Endodermal cell (in vitro differentiated cells): ENCODE measurements around a stretch of chr22.

- PRO-cap, result no peak
Observed at GRCh38 chr22:23850239-23850586, 7.5 kb upstream of the SLC2A11 start.

DNA sequence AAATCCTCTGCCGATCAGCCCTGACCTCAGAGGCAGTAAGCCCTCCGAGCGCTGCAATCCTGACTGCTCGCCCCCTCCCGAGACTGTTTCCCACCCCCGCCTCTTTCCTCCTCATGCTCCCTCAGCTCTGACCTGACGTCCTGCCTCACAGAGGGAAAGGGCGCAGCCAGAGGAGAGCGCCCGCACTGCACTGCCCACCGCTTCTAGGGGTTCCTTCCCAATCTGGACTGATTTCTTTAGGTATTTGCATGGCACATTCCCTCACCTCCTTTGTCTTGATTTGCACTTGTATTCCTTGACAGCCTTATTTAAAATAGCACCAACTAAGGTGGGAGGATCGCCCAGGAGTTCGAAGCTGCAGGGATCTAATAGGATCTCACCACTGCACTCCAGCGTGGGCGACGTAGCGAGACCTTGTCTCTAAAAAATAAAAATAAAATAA, 624 bp downstream of the SLC2A11 start:
- PRO-cap, result bidirectional peak, plus-strand start at position 148 of the sequence, minus-strand start at position 85 of the sequence; unidirectional peak, minus-strand start at position 229 of the sequence

DNA sequence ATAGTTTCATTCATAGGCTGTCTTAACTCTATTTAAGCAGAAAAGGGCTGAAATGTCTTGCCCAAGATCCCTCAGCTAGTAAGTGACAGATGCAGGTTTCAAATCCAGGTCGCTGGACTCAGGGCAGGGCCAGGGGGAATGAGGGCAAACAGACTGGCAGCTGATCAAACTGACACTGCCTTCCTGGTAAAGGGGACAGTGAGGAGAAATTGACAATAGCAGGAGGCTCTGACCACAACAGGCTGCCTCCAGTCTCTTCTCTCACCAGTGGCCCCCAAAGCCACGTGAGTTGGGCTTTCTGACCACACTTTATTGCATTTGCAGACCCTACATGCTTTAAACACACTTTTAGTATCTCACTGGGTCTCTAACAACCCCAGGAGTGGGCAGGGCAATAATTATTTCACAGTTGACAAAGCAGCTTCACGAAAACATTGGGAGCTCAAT, 16.6 kb downstream of the MIF start:
- PRO-cap, result no peak

- PRO-cap, result no peak
Observed at GRCh38 chr22:24148693-24149010, 32.6 kb upstream of the SUSD2 start.

DNA sequence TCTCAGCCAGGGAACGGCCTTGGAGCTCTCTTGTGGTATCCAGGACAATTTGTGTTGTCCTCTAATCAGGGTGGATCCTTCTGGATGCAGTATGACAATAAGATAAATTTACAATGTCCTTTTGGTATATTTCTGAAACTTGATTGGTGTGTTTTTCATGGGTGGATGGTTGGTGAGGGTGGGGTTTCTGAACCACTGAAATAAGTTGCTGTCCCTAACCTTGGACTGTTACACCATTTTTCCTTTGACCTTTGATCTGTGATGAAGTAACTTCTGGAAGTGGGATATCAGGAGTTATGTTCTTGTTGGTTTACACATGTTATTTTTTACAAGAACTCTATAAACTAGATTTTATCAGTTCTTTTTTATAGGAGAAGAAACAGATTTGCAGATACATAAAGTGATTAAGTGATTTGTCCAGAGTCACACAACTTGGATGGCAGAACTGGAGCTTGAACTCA, 21.5 kb downstream of the SPECC1L start:
- PRO-cap, result no peak

DNA sequence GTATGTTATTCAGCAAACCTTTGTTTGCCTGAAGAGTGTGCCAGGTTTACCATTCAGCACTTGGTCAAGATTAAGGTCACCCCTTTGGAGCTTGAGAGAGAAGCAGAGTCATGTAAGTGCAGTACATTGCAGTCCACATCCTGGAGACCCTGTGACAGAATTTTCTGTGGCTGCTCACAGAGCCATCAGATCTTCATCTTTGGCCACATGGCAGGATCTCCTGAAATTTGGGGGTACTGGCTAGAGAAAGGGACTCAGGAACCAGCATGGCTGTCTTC, 29.6 kb upstream of the ADORA2A start:
- PRO-cap, result no peak

DNA sequence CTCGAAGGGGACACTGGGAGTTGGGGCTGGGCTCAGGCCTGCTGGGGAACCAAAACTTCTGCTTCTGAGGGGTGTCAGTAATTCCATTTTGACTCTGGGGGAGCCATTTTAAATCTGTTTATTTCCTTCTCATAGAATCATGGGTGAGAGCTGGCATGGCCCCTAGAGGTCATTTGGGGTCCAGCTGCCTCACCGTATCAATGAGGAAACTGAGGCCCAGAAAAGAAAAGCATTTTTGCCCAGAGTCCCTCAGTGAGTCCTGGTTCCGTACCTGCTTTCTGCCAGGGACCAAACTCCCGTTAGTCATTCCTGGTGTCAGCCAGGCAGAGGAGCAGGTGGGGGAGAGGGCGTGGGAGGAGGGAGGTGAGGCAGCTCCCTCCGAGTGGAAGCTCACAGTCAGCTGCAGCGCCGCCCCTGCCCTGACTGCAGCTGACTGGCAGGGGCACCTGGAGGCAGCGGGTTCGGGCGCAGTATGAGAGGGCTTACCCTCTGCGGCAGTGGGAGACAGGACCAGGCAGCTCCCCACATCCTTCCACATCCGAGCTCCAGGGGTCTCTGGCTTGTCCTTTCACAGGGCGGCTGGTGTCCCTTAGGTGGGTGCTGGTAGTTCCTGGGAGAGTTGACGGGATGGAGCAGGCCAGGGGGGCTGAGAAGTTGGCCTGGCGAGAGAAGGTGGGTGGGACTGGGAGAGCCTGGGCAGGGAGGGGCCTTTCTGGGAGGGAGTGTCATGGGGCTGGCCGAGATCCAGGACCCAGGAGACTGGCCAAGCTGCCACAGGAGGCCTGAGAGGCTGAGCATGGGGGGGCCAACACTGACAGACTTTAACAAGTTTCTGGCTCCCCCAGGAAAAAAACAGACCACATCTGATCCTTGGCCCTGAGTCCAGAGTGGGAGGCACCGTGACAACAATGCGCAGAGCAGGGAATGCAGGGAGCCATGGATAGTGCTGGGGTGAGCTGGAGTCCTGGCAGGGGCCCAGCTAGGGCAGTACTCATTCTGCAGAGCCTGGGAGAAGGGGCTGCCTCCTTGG, 4.7 kb downstream of the ADORA2A start:
- PRO-cap, result no peak

- PRO-cap, result no peak
Observed at GRCh38 chr22:24467050-24467346, 28.1 kb upstream of the UPB1 start.

GRCh38 chr22:24511211-24511613, 16.1 kb downstream of the UPB1 start:
- PRO-cap, result no peak

DNA sequence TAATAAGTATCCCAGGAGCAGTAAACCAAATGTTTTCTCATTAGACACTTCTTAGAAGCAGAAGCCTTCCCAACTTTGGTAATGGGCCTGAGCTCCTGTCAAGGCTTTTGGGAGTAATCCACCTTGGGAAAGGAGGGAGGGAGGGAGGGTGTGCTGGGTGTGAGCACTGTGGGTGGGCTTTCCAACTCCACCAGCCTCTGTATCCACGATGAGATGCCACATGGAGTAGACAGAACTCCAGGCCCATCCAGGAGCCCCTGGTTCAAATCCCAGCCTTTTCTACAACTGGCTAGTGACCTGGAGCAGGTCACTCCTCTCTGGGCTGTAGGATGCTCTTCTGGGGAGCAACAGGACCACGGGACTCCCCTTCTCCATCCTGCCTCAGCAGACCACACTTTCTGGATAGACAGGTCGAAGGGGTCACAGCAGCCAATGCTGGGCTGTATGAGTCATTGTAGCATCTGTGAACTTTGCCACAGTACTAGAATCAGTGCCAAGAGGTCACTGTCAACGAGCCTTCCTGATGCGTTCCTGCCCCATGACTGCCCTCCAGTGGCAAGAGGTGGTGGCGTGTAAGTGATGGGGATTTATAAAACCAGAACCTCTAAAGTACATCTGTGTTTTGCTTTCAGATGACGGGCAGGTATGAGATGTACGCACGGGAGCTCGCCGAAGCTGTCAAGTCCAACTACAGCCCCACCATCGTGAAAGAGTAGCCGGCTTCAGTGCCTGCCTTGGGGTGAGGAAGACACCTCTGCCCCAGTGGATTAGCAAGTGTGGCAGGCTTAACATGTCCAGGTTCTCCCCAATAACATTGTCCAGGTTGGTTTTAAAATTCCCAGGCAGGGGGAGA, 29.6 kb downstream of the GUCD1 start:
- PRO-cap, result no peak

DNA sequence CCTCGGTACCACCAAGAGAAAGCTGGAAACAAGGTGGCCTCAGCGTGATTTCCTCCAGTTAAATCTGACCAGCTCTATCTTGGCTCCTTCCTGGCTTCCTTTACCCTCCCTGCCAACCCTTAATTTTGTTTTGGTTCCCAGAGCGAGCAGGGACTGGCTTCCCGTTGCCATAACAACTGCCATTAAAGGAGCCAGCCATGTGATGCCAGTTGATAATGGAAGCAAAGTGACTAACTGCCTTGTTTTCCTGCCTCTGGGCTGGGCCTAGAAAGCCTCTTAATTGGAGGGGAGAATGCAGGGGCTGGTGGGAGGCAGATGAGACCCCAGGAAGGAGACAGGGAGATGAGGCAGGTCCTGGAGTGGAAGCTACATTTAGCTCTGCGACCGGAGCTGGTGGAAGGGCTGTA, 4.4 kb downstream of the SGSM1 start:
- PRO-cap, result no peak

DNA sequence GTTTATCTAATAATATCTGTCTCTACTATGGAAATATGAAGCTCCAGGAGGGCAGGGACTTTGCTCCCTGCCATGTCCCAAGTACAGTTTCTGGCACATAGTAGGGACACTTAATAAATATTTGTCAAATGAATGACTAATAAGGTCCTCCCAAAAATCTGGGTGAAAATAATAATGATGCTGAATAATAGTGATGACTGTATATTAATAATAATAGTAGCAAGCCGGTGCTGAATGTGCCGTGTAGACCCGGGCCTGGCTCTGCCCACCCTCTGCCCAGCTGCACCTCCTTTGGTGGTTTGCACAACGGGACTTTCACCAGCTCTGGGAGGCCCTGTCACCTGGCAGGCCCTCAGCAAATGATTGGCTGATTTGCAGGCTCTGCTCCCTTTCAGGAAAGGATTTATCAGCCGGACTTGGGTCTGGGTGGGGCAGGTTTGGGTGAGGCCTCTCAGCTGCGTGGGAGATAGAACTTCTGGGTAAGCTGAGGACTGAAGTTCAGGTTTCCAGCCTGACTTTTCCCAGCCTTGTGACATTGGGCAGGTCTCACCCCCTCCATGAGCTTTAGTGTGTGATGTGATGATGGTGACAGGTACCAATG, 21.3 kb downstream of the KIAA1671 start:
- PRO-cap, result no peak

DNA sequence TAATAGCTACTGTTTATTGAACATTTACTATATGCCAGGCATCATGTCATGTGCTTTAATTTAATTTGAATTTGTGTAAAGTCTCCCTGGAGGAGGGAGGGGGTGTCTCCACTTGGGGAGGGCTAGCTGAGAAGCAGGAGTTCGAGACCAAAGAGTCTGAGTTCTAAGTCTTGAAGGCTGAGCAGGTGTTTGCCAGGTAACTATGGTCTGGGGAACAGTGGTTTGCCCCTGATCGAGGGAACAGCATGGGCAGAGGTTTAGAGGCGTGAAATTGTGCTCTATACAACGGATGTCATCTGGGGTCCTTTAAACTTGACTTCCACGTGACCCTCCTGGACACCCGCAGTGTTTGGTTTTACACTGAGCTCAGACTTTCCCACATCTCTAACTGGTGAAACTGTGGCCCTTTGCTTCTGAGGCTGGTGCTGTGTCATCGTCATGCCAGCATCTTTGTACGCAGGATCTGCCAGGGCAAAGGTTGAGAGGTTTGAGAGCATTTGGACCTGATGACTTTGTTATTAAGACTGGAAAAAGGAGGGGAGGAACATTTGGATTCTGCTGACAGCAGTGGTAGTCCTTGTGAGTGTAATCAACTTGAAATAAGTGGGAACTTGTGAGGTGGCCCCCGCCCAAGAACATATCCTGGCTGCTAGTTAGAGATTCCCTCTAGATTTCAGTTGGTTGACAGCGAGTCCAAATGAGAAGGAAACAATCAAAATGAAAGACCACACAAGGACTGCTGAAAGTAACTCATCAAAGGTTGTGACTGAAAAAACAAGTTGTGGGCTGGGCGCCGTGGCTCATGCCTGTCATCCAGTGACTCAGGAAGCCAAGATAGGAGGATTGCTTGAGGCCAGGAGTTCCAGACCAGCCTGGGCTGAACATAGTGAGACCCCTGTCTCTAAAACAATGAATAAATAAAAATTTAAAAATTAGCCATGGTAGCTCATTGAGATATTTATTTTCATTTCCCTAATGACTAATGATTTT, 102.4 kb downstream of the KIAA1671 start:
- PRO-cap, result no peak

DNA sequence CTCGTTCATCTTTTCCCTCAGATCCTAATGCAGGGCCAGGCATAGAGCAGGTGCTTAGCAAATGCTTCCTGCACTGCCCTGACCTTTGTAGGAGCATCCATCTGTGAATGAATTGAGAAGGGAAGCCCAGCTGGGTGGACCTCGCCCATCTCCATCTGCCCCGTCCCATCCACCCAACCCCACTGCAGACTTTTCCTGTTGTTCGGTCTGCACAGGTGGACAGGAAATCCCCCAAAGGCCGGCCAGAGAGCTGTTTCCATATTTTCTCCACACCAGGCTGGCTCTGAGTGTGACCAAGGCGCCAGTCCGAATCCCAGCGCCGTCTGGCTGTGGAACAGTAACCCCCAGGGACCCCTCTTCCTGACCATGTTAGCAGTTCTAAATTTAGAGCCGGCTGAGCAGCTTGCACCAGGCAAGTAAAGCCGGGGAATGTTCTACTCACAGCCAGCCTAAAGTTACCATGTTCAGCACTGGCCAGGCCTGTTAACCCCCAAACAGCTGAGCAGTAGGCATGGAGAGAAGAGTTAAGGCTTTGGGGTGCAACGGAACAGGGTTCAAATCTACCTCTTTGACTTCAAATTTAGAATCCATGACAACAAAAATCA, 113.1 kb upstream of the CRYBB3 start:
- PRO-cap, result no peak

DNA sequence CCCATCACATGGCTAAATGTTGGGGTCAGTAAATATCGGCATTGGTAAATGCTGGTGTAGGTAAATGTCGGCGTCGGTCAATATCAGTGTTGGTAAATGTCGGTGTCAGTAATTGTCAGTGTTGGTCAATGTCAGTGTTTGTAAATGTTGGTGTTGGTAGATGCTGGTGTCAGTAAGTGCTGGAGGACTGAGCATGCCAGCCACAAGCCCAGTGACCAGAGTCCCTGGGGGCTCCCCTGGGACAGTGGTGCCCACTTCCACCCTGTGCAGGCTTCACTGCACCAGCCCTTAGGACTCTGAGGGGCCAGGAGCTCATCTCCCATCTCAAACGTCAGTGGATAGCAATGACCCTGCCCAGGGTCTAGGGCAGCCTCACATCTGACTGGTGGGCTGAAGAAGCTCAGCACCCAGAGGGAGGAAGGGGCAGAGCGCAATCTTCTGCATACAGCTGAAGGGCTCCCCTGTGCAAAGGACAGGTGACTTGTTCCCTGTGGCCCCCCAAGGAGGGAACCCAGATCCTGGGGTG, 138.1 kb downstream of the CRYBB2 start:
- PRO-cap, result no peak

GRCh38 chr22:25478087-25478823, 86.2 kb upstream of the GRK3 start:
- PRO-cap, result no peak

DNA sequence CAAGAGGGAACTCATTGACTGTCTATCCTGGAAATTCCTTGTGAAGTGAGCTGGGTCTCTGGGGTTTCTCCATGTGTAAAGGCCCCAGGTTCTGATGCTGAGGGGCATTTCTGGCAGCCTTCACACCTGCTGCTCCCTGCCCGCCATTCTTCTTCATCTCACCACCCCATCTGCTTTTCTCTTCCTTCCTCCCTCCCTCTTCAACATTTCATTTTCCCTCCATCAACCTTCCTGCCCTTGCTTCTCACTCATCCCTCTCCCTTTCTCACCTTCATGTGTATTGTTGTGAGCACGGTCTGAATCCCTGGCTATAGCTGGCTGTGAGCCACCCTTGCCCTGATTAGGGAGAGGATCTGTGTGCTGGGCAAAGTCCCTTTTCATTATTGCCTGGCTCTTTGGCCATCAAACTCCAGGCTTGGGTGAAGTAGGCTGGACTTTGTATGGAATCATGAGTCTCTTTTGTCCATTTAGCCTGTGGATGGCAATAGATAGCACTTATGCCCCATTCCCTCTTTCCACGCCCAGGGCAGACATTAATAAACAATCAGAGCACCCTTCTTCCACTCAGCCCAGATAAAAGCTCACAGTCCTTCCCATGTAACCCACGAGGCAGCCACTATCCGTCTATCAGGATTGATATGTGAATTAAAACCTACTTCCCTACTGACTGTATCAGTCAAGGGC, 6.7 kb downstream of the MYO18B start:
- PRO-cap, result no peak

- PRO-cap, result no peak
Observed at GRCh38 chr22:26487765-26488781, 4.4 kb downstream of the SRRD start.

GRCh38 chr22:26503089-26504290, 8.8 kb downstream of the TFIP11 start:
- PRO-cap, result no peak

DNA sequence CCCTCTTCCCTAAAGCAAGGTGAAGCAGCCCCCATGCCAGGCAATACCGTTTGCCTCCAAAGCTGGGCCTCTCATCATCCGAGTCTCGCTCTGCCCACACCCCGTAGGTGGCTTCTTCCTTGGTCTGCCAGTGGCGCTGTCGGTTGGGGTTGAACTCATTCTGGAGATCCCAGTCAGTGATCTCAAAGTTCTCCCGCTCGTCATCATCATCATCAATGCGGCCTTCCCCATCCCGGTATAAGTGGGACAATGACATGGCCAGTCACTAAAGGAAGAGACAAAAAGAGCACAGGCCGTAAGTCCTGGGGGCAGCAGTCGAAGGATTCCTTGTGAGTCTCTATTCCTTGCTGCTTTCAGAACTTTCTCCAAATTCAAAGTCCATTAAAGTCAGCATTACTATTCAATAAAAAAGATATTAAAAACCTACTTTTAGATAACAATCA, 2.2 kb downstream of the TFIP11 start:
- PRO-cap, result no peak